ENCODE measurements around a stretch of chr3.

DNA sequence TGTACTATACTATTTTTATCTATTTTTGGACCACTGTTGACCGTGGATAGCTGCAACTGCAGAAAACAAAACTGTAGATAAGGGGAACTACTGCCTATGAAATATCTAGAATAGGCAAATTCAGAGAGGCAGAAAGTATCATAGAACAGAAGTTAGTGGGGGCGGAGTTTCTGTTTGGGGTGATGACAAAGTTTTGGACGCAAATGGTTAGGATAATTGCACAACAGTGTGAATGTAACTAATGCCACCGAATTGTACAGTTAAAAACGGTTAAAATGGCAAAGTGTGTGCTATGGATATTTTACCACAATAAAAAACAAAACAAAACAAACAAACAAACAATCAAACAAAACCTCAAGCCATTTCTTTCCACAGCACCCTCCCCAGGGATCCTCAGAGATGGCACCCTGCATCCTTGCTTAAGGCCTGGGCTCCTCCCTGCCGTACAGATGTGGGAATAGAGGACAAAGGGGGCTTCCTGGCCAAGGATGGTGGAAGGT is 66.4 kb downstream of the SLC12A8 start:
- PRO-cap: no peak

DNA sequence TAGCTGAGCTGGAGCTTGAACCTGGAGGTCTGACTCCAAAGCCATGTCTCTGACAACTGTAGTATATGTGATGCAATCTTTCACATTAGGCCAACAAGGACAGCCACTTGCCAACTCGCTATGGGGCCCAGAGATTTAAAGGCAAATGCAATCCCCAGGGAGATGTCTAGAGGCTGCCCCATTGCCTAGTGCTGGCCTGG is 64.6 kb downstream of the SLC12A8 start:
- PRO-cap: no peak

DNA sequence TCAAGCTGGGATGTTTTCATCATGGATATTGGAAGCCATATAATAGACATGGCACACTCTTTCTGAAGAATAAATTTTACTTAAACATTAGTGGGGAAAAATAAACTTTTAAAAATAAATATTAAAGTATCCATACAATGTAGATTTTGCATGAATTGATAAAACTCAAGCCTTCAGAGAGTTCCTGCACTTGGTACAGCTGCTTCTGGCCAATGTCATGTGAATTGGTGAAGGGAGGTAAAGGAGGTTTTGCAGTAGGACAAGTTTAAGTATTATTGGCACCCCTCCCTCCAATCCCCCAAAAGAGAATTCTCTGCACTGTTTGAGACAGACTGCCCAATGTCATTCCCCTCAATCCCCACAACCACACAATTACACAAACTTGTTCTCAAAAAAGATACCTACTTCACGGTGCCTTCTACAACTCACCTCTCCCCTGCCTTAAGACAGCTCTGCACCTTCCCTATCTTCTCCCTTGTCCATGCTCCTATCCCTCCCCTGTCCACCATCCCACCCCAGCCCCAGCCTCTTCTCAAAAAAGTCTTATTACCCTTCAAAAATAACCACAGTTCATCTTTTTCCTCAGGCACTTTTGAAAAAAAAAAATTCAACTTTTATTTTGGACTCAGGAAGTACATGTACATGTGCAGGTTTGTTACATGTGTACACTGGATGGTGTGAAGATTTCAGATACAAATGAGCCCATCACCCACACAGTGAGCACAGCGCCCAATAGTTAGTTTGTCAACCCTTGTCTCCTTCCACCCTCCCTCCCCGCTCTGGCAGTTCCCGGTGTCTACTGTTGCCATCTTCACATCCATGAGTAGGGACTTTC is 47.4 kb downstream of the SNX4 start:
- PRO-cap: no peak

GRCh38 chr3:125603000-125603552 is 7.8 kb upstream of the OSBPL11 start:
- PRO-cap: no peak

GRCh38 chr3:125836671-125837170 is 132.3 kb upstream of the ROPN1B start:
- PRO-cap: unidirectional peak, plus-strand start at chr3:125836990

GRCh38 chr3:126157206-126157599 is 23.2 kb downstream of the ALDH1L1 start:
- PRO-cap: no peak

GRCh38 chr3:126451960-126452572 is 23.6 kb downstream of the ZXDC start:
- PRO-cap: no peak

- PRO-cap: bidirectional peak, plus-strand start at chr3:126476276, minus-strand start at chr3:126476042
Measured at GRCh38 chr3:126476127-126476884, 615 bp upstream of the ZXDC start.

GRCh38 chr3:126540976-126541237 is 17.0 kb downstream of the CHST13 start:
- PRO-cap: no peak

DNA sequence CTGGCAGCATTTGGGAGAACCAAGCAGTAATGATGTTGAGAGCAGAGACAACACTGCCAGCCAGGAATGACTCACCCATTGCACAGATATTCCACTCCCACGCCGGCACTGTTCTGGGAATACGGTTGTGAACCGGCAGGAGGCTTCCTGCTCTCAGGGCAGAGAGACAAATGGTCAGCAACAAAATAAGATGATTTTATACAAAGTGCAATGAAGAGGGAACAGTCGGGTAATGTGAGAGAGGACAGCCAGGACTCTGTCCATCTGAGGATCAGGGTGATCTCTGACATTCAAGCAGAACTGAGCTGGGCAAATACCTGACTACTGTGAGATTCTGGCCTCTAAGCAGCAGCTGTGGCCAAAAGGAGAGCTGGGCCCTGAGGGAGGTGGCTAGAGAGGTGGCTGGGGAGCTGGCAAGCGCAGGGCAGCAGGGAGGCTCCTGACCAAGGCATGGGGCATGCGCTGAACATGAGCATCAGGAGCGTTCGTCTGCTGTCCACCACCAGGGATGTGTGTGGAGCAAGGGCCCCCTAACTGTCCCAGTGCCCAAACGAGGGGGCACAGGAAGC is 56.0 kb upstream of the PLXNA1 start:
- PRO-cap: no peak

DNA sequence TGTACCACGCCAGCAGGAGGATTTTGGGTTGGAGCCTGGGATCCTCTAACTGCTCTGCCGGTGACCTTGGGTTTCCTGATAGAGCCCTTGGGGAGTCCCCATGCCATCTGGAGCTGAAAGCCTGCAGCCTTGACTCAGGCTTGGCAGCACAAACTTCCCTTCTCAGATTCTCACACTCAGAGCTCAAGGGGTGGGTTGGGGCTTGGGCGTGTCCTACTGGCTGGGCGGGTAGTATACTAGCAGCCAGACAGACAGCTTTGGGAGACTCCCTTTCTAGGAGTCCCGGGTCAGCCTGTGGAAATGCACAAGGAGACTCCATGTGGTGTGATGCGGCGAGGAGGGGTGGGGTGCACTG is 21.7 kb upstream of the PLXNA1 start:
- PRO-cap: no peak

DNA sequence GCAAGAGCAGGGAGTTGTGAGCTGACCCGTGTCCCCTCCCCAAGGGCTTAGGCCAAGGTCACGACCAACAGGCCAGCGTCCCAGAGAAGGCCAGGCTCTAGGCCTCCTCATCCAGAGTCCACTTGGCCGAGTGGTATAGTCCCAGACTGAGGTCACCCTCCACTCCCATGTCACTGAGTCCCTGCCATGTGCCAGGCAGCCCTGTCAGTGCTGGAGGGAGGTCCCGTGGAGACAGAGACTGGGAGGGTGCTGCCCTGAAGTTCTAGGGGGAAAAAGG is 44.0 kb downstream of the TPRA1 start:
- PRO-cap: no peak

DNA sequence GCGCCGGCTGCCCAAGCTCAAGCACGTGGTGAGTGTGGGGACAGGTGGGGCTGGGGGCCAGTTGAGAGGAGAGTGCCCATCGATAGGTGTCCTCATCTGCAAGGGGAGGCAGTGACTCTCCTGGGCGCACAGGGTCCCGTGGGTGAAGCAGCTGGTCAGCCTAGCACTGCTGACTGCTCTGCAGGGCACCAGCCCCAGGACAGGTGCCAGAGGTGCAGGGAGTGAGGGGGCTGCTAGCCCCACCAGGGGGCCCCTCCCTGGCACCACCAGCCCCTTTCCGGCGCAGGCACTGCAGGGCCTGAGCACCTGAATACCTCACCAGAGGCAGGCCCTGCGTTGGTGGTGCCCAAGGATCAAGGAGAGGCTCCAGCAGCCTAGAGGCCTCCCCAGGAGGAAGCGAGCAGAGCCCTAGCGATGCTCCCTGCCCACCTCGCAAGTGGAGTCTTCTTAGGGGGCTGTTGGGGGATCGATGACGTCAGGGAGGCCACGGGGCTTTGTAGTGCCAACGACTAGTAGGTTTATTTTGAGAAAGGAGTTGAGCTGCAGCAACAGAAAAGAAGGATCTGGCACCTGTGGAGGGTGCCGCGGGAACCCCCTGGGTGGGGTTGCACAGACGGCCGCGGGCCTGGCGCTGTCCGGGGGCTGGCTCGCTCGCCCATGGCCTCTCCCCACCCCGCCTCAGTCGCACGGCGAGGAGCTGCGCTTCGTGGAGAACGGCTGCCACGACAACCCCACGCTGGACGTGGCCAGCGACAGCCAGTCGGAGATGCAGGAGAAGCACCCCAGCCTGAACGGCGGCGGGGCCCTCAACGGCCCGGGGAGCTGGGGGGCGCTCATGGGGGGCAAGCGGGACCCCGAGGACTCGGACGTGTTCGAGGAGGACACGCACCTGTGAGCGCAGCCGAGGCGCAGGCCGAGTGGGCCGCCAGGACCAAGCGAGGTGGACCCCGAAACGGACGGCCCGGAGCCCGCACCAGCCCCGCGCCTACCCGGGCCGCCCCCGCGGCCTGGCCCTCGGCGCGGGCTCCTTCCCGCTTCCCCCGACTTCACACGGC is 839 bp upstream of the ABTB1 start:
- PRO-cap: unidirectional peak, plus-strand start at position 521 of the sequence; unidirectional peak, plus-strand start at position 749 of the sequence

DNA sequence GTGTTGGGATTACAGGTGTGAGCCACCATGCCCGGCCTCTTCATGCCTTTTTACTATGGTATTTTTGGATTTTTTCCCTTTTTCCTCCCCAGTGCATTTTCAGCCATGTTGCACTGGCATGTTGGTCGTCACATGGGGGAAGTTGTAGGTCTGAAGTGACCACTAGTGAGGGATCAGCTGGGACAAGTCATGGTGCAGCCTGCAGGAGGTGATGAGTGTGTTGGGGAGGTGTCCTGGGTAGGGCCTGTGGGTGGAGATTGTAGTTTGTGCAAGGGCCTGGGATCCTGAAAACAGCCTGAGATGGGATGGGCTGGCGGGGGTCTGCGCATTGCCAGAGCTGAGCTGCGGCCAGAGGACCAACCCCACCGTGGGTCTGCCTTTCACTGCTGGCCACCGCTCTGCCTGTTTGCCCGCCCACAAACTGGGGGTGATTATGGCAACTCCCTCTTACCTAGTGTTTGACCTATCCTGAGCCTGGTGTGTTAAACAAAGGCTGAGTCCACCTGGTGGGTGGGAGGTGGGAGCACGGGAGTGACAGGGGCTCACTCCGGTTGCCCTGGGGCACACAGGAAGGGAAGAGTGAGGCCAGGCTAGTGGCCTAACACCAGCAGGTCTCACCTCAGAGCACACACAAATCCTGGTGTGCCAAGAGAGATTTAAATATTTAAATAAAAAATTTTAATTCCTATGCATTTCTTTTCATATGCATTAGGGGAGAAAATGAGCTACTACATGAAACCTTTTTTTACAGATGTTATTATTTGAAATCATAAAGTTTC is 9.8 kb downstream of the ABTB1 start:
- PRO-cap: no peak

DNA sequence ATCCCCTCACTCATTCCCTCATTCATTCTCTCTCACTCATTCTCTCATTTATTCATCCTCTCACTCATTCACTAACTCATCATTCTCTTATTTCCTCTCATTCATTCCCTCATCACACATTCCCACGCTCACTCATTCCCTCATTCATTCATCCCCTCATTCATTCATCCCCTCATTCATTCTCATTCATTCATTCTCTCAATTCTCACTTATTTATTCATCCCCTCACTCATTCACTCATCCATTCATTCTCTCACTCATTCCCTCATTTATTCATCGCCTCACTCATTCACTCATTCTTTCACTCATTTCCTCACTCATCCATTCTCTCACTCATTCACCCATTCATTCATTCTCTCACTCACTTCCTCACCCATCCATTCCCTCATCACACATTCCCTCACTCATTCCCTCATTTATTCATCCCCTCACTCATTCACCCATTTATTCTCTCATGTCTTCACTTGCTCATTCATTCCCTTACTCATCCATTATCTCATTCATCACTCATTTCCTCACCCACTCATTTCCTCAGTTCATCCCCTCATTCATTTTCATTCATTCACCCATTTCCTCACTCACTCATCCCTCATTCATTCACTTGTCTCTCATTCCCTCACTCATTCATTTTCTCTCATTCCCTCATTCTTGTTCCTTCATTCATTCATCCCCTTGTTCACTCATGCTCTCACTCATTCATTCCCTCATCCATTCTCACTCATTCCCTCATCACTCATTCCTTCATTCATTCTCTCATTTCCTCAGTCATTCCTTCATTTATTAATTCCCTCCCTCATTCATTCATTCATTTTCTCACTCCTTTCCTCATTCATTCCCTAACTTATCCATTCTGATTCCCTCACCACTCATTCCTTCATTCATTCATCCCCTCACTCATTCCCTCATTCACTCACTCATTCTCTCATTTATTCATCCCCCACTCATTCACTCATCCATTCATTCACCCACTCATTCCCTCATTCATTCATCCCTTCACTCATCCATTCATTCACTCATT is 13.5 kb downstream of the ABTB1 start:
- PRO-cap: no peak

DNA sequence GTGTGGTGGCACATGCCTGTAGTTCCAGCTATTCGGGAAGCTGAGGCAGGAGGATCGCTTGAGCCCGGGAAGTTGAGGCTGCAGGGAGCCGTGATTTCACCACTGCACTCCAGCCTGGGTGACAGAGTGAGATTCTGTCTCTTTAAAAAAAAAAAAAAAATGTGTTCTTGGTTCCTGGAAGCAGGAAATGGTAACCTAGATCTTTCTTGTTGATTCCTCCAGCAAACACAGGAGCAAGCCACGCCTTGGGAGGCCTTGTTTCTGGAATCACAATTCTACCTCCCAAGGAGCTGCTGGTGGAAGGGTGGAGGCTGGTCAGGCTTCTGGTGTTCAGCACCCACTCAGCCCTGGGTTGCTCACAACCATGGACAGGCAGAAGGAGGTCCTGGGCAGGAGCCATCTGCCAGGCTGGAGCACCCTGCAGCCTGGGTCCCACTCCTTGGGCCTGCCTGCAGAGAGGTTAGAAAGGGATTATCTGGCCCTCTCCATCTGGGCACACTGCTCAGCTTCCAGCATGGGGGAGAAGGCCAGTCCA is 65.5 kb downstream of the ABTB1 start:
- PRO-cap: no peak

GRCh38 chr3:127743417-127744218 is 70.9 kb downstream of the ABTB1 start:
- PRO-cap: no peak

DNA sequence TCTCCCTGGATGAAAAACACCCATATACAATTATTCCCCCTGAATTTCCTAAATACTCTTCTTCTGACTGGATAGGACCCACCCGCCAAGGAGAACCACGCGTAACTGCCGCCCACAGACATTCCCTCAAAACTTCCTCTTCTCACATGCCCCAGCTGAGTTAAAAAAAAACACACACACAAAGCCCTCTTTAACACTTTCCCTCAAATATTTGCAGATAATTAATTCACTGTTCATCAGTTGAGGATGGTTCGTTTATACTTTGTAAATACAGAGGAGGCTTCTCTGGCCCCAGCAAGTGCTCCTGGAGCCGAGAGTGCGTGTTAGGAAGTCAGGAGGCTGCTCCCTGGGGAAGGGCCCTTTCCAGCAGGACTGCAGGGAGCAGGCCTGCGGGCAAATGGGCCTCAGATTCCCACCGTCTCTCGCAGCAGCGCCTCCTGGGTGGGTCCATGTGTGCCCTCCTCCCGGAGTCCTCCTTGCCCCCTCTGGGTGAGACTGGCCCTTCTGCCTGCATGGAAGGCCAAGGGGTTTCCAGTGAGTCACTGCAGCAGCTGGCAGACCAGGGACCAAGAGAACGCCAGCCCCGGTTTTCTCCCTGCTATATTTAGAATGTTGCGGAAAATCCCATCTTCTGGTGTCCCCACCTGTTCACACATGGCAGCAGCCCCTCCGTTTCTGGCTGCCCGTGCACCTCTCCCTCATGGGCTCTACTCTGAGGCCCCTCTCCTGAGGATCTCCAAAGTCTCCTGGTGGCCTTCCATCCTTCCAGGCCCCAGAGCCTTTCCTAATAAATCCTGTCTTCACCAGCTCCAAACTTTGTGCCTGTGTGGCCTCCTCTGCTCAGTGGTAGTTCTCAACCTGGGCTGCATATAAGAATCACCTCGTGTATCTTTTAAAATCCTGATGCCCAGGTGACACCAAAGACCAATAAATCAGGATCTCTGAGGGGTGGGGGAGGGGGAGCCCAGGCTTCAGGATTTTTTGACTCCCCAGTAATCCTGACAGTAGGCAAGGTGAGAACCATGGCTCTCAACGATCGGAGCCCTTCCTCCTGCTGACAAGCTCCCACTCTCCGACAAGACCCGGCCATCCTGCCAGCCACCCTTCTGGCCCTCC is 46.5 kb downstream of the MGLL start:
- PRO-cap: no peak

GRCh38 chr3:127778327-127778793 is 44.0 kb downstream of the MGLL start:
- PRO-cap: no peak

DNA sequence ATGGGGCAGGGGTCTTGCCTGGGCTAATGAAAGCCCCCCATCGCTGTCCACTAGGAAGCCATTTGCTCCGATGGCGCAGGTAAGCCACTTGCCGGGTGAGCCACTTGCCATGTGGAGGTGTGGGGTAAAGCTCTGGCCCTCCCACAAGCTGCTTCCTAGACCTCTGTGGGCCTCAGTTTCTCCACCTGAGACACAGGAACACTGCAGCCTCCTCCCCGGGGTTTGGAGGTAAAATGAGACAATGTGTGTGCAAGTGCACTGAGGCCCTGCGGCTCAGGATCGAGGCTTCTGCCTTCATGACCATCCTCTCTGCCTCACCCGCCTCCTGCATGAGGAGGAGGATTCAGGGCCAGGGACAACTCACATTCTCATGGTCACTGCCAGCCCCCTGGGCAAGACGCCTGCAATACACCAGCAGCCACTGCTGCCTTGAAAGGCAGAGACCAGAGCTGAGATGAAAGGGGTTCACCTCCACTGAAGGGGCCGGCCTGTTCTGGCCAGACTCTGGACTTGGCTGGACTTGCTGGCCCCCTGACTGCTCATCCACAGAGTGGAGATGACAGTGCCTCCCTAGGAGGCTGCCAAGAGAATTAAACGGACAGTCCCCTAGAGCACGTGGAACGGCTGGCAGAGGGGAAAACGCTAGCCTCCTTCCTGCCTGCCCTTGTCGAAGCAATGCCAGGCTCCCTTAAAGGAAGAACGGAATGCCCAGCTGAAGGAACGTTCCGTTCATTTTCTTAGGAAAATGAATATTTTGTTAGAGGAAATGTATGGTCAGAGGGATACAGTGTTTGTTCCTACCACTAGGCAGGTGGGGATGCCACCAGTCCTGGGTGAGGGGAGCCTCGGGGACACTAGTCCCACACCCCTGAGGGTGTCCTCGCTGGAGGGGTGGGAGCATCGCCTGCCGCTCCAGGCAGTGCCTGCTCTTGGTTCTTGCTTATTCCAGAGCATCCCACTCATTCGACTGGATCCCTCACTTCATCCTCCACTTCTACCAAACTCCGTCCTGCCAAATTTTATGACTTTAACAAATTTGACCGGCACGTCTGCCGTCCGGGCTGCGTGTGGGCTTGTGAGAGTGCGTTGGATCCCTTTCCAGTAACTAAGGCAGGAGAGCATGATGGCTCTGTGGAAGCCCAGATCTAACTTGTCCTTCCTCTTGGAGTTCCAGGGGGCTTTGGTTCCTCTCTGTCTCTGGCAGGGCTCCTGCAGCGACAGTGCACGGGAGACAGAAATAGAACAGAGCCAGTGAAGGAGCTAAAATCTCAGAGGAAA is 35.1 kb downstream of the MGLL start:
- PRO-cap: no peak

Measured in natural killer cell (primary cell).